PFSK-1 (cell line): ENCODE data around the gene ZNF454.

- RRBS, result 19% methylated on average over 6 of the region's 32 CpGs
These were observed 1.1 kb downstream of the PRR7 start for GRCh38 chr5:177447488-177448371.

DNA sequence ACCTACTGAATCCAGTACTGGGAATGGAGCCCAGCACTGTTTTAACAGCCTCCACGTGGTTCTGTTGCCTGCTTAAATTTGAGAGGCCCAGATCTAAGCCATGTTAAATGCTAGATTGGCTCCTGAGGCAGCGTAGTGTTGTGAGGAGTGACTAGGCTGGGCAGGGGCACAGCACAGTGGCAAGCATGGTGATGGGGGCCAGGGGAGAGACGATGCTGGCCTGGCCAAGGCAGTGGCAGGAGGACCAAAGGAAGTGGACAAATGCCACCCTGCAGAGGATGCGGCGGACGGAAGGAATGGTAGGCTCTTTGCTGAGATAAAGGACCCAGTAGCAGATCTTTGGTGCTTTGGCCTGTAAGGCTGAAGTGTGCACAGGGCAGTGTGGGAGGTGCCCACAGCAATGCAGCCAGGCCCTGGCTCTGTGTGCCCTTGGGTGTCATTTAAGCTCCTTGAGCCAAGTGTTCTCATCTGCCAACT is 4.3 kb downstream of the PRR7 start:
- RRBS, result no CpG with 5 or more reads among the region's 6 CpGs

GRCh38 chr5:177454989-177455962 is 8.7 kb downstream of the PRR7 start:
- RRBS, result 2% methylated on average over 37 of the region's 119 CpGs

DNA sequence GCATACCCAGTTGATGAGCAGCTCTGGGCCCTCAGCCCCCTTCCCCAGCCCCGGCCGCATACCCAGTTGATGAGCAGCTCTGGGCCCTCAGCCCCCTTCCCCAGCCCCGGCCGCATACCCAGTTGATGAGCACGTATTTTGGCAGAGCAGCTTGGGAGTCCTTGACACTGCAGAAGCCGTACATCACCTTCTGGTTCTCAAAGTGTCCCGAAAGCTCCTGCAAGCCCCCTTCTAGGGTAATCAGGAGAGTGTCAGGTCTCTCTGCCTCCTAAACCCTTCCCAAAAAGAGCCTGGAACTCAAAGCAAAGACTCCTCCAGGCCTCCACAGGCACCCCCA is 5.5 kb downstream of the DBN1 start:
- RRBS, result no CpG with 5 or more reads among the region's 7 CpGs

DNA sequence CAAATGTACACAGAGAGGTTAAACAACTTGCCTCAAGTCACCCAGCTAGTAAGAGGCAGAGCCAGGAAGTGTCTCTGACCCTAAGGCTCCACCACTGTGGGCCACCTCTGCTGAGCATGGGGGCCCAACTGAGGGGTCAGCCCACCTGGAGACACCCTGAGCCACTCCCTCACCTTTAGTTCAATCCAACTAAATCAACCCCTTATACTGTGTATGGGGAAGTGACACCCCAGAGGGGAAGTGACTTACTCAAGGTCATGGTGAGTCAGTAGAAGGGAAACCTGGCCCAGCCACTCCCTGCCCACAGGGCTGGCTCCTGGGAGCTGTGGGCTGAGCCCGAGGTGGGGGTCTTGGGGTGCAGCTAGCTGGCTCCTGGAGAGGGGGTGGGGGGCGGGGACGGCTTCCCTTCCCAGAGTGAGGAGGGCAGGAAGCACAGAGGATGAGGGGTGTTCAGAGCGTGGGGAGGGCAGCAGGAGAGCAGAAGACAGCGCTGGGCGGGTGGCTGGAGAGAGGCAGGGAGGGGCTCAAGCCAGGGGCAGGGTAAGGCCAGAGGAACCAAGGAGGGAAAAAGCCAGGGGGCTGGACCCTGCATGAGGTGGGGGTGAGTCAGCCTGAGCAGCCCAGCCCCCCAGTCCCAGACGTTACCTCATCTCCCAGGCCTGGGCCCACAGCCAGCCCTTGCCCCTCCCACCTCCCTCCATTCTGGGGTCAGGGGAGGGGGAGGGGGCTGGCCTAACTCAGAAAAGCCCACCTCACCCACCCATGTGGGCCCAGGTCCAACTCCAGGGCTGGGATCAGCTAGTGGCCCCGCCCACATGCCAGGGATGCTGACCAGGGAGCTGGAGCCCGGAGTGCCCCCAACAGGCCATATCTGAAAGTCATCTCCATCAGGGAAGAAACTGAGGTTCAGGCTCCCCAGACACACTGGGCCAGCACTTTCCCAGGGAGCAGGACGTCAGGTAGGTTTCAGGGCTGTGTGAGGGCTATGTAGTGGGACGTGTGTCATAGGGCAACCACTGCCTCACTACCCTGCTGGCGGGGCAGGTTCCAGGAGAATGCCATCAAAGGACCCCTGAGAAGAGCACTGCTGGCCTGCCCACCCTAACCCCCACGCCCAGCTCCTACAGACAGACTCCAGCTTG is 2.9 kb downstream of the PDLIM7 start:
- RRBS, result no CpG with 5 or more reads among the region's 13 CpGs

GRCh38 chr5:177530319-177530896 is 13.6 kb upstream of the DDX41 start:
- RRBS, result no CpG with 5 or more reads among the region's 7 CpGs

DNA sequence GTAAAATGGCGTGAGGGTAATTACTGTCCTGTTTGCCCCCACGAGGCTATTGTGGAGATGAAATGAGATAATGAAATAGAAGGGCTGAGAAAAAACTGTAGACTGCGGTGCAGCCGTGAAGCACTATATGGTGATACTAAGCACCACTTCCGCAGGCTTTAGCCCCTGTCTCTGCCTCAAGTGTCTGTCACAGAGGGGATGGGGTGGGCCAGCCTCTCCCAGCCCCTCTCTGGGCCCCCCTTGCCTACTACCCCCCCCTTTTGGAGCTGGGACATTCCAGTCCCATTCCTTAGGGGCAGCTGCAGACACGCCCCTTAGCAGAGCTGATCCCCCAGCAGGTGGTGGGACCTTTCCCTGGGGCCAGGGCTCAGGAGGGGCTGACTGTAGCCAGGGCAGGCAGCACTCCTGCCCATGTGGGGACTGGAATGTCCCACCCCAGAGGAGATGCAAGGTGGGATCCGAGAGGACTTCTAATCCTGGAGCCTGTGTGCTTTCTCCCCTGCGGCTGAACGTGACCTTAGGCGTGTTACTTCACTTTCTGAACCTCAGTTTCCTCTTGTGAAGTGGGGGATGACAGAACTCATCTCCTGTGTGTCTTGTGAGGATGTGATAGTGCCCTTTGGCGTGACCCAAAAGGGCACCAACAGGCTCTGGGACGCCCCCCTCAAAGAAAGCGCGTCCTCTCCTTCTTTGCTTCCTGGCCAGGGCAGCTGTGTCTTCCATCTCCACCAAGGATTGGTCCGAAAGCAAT is 1.9 kb downstream of the N4BP3 start:
- RRBS, result no CpG with 5 or more reads among the region's 15 CpGs

GRCh38 chr5:178146466-178146988 is 7.2 kb downstream of the NHP2 start:
- RRBS, result no CpG with 5 or more reads among the region's 9 CpGs

DNA sequence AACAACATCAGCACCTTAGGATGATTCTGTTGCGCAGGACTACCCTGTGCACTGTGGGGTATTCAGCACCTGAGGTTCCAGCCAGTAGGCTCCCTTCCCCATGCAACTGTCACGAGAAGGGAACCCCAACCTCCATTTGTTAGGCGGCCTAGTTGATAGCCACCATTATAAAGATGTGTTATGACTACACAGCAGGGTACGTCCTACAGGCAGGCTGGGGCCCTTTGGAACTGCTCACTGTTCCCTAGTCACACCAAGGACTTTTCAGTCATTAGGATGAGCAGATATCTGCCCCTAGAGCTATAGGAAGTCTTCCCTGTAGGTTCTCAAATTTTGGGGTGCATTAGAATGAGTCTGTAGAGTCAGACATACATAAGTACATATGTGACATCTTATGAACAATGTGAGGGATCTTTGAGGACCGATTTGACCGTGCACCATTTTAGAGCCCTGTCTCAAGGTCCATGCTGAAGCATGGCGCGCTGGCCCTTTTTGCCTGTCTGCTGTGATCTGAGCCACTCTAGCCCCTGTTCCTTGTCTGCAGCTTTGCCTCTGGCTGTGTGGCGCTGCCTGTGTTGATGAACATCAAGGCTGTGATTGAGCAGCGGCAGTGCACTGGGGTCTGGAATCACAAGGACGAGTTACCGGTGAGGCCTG is 6.6 kb downstream of the NHP2 start:
- RRBS, result no CpG with 5 or more reads among the region's 12 CpGs

DNA sequence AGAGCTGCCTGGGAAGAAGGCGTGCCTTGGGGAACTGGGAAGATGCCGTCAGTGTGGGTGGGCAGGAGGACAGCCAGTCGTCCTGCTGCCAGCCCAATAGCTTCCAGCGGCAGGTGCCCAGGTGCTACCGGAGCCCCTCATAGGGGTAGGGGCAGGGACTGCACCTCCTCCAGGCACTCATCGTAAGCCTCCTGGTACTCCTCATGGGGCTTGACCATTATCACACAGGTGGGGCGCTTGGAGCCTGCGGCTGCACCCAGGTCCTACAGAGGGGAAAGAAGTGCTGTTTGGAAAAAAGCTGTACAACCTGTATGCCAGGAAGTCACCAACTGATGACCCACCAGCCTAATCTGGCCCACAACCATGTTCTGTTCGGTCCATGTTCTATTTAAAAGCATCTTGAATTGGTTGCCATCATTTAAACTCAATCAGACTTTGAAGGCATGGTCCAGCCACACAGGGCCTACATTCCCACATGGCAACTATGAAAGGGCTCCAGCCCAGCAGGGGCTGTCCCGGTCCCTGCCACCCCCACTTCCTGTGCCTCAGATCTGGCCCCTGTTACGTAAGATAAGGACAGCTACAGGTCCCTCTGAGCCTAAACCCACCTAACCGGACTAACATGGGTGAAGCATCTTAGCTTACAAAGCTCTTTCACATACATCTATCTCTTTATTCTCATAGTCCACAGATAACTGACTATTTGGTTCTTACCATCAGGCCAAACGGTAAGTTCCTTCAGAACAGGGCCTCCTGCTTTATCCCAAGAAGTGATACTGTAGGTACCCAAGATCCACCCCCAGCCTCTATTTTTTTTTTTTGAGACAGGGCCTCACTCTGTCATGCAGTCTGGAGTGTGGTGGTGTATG is 3.9 kb downstream of the NHP2 start:
- RRBS, result 87% methylated on average over 2 of the region's 13 CpGs

DNA sequence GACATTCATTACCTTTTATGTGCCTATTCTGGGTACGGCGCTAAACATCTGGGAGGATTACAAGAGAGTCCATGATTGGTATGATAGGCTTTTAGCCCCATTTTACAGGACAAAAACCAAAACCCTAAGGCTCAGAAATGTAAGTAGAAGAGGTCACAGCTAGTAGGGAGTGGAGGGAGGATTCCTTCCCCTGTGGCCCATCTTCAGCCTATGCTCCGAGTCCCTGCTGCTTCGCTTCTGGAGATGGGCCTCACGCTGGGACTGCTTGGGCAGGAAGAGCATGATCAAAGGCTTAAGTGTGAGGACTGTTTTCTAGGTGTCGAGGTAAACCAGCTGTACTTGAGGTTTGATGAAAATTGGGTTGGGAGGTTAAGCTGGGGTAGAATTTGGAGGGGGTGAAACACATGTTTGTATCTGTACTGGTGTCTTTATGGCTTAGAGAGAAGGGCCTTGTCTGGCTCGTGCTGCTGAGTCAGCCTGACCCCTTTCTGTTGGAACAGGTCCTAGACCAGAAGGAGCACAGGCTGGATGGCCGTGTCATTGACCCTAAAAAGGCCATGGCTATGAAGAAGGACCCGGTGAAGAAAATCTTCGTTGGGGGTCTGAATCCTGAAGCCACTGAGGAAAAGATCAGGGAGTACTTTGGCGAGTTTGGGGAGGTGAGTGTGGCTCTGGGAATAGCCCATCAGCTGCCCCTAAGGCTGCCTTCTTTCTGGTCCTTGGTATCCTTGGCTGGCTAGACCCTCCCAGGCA is 2.1 kb downstream of the HNRNPAB start:
- RRBS, result no CpG with 5 or more reads among the region's 11 CpGs

DNA sequence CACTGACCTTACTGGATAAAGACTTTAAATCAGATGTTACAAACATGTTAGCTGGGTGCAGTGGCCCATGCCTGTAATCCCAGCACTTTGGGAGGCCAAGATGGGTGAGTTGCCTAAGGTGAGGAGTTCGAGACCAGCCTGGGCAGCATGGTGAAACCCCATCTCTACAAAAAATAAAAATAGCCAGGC is 12.3 kb downstream of the HNRNPAB start:
- RRBS, result no CpG with 5 or more reads among the region's 1 CpG

GRCh38 chr5:178228590-178229956 is 3.5 kb downstream of the PHYKPL start:
- RRBS, result 97% methylated on average over 3 of the region's 29 CpGs

GRCh38 chr5:178284986-178285461 is 52.4 kb upstream of the PHYKPL start:
- RRBS, result no CpG with 5 or more reads among the region's 8 CpGs

DNA sequence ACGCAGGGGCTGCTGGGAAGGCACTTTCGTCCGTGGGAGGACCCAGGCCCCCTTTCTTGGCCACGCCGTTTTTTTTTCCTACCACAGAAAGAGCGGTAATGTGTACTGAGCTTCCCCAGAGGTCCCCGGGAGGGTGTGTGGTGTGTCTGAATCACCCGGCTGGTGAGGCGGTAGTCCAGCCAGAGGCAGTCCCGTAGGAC is 63.8 kb upstream of the PHYKPL start:
- RRBS, result 87% methylated on average over 2 of the region's 10 CpGs

DNA sequence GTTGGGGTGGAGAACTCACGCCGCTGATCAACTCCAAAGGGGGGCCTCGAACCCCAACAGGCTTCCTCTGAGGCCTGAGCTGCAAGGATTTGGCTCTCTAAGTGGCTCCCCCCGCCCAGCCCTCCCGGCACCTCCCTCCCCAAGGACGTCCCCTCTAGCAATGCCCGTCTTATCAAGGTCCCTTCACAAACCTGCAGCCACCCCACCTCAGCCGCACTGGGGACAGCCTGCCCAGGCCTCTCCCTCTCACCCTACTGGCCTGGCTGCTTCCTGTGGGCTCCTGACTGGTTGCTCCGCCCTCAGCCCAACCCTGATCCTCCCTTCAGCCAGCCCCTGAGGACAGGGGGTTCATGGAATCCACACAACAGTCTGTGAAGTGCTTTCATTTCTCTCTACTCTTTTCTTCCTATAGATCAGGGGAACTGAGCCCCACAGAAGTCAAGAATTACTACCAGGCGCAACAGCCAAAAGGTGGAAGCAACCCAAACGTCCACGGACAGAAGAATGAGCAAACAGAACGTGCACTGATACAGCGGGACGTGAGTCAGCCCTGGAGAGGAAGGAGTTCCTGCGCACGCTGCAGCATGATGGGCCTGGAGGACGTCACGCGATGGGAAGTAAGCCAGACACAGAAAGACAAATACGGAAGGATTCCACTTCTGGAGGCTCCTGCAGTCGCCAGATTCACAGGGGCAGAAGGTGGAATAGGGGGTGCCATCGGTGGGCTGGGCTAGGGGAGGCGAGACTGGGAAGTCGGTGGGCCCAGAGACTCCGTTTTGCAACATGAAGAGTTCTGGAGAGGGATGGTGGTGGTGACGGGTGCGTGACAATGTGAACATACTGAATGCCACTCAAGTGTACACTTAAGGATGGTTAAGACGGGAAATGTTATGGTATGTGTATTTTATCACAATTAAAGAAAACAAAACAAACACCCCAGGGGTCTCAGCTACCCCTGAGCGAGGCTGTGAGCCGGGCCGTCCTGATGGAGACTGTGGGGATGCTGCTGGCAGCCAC is 80.2 kb upstream of the PHYKPL start:
- RRBS, result 73% methylated on average over 2 of the region's 32 CpGs

DNA sequence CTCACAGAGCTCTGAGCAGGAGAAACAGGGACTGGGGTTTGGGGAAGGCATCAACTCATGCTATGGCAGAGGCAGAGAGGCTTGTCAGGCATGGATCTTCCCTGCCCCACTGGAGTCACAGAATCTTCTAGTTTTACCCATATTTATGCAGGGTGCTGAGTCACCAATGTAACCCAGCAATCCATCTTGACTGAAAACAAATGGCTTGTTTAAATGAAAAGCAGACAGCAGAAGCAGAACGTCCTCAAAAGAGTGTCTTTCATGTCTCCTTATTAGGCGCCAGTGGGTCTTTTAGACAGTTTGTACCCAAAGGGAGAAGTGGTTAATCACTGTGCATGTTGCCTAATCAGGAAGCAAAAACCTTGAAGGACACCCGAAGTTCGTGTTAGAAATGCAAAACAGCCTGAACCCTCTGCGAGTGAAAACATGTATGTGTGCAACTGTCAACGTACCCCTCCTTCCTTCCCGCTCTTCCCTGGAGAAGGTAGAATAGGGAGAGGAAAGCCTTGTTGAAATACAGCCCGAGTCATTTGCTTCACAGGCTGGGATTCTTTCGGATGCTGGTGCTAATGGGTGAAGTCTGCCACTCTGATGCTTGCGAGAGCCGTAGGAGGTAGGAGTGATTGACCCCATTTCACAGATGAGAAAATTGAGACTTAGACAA is 112.8 kb downstream of the COL23A1 start:
- RRBS, result no CpG with 5 or more reads among the region's 11 CpGs

GRCh38 chr5:178940645-178941309 is at the start of gene ZNF454:
ZNF454 (plus strand) TSS chr5:178941198.
- RRBS, result 50% methylated on average over 18 of the region's 60 CpGs

GRCh38 chr5:179076933-179077168 is 16.7 kb downstream of the ZNF354C start:
- RRBS, result no CpG with 5 or more reads among the region's 2 CpGs

GRCh38 chr5:179166916-179167394 is 106.8 kb downstream of the ZNF354C start:
- RRBS, result 27% methylated on average over 31 of the region's 44 CpGs